ENCODE measurements around a stretch of chr2.

DNA sequence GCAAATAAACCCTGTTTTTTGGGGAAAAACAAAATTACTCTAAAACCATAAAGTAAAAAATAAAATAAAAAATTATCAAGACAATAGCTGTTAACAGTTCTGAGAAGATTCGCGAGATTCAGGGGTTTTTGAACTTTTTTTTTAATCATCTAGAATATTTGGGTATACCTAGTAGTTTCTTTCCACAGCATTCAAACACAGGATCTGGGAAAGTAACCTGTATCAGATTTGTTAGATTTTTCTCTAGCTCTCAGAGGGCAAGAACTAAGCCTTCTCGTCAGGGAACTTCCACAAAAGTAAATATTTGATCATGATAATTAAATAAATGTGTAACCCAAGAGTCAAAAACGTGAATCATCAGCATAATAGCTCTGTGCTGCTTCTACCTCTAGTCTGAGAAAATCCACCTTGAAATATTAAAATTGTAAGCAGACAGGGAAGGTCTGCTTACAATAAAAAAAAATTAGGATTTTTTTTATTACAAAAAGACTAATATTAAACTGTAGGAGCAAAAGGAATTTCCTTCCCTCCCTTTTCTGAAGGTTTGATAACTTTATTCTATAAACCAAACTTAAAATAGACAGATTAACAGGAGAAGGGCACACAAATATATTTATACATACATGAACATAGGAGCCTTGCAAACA is 225.7 kb upstream of the SPOPL start:
- PRO-cap: no peak

DNA sequence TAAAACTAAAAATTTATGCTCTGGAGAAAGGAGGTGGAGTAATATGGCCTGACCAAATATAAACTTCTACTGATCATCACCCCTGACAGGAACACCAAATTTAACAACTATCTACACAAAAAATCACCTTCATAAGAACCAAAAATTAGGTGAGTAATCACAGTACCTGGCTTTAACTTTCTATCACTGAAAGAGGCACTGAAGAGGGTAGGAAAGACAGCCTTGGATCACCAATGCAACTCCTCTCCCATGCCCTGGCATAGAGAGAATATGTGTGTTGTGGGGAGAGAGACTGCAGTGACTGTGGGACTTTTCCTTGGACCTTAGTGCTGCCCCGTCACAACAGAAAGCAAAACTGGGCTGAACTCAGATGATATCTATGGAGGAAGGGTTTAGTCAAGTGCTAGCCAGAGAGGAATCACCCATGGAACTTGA is 106.1 kb upstream of the SPOPL start:
- PRO-cap: no peak

- PRO-cap: no peak
Observed at GRCh38 chr2:142880126-142880615, 2.7 kb downstream of the KYNU start.

- PRO-cap: no peak
Observed at GRCh38 chr2:142930994-142931425, 53.5 kb downstream of the KYNU start.

DNA sequence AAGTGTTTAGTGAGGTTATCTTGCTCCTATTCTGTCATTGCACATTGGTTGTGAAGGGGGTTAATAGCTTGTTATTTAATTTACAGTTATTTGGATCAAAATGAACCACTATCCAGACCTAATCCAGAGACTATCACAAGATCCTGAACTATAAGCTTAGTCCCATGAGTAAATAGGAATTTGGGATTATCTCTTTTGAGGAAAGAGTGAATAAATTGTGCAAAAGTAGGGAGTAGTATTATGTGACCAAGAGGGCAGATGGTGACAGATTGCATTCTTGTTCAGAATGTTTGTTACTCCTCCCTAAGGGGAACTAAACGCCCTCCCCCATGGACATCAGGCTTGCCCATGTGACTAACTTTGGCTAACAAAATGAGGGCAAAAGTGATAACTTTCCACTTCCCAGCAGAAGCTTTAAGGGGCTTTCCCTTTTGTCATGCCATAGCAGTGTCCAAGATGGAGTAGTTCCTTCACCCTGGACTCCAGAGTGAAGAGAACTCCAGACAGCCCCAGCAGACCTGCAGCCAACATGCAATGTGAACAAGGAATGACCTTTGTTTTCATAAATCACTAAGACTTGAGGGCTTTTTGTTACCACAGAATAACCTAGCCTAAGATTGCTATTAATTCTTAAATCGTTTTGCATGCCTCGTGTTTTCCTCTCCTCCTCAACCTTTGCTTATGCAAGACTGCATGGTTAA is 24.0 kb upstream of the GTDC1 start:
- PRO-cap: no peak

GRCh38 chr2:144358704-144359442 is 26.6 kb upstream of the GTDC1 start:
- PRO-cap: no peak

- PRO-cap: no peak
Observed at GRCh38 chr2:144389096-144390209, 57.1 kb upstream of the GTDC1 start.

DNA sequence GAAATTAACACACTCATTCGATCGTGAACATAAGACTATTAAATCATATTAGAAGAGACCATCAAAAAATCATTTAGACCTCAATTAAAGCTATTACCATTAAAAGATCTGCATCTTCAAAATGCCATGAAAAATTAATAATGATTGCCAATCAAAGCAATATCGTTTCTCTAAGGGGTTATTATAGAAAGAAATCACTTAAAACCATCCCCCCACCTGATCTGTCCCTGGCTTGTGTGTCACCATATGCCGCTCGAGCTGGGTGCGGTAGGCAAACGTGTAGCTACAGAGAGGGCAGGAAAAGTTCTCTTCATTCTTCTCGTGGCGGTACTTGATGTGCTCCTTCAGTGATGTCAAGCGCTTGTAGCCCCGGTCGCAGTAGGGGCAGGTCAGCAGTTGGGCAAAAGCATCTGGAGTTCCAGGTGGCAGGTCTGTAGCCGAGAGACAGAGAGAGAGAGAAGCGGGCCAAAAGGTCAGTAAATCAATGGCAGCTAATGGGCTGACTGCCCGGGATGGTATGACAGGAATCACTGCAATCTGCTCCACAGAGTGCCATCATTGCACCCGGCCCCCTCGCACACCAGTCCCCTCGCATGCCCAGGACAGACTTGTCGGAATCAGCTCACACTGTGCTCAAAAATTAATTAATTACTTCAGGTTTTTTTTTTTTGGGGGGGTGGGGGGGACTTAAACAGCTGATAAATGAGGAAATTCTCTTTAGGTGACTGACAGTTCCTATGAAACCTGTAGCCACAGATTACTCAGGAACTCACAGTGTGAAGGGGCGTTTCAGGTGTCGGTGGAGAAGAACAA is 71.6 kb upstream of the GTDC1 start:
- PRO-cap: no peak

GRCh38 chr2:144429494-144430222 is 90.3 kb downstream of the ZEB2 start:
- PRO-cap: no peak

DNA sequence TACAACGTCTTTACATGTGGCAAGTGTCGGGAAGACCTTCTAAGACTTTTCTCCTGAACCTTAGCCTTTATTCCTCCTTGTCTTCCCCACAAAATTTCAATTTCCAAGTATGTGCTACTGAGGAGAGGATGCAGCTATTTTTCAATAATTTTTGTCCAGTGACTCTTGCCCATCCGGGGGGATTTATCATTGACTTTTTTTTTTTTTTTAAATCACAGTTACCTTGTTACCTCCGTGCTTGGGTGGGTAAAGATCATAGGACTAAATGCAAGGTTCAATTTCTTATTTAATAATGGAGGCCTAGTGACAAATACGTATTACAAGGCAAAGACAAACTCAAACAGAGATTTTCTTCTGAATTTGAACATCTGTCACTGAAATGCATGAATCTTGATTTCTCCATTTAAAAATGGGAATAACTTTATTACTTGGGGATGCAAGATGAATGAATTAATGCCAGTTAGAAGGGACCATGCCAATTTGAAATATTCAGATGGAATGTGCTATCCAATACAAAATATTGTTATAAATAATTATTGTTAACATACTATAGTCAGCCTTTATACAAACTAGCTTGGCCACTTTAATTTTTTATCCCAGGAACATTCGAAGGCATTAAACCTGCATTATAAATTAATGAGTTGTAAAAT is 84.1 kb downstream of the ZEB2 start:
- PRO-cap: no peak

- PRO-cap: no peak
Observed at GRCh38 chr2:144444702-144445214, 75.2 kb downstream of the ZEB2 start.

GRCh38 chr2:144479141-144480088 is 40.5 kb downstream of the ZEB2 start:
- PRO-cap: no peak

DNA sequence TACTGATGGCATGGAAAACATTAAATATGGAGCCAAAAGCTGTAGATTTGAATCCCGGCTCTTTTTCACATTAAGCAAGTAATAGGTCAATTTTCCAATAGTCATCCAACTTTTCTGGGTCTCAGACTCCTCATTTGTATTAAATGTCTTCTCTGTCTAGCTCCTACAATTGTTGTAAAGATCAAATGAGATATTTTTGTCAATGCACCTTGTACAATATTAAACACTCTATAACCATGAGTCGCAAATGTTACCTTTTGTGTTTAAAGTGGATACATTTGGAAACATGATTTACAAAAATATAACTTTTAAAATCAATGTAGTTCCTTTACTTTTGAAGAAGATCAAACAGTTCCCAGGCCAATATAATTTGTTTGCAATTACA is 36.7 kb downstream of the ZEB2 start:
- PRO-cap: no peak

DNA sequence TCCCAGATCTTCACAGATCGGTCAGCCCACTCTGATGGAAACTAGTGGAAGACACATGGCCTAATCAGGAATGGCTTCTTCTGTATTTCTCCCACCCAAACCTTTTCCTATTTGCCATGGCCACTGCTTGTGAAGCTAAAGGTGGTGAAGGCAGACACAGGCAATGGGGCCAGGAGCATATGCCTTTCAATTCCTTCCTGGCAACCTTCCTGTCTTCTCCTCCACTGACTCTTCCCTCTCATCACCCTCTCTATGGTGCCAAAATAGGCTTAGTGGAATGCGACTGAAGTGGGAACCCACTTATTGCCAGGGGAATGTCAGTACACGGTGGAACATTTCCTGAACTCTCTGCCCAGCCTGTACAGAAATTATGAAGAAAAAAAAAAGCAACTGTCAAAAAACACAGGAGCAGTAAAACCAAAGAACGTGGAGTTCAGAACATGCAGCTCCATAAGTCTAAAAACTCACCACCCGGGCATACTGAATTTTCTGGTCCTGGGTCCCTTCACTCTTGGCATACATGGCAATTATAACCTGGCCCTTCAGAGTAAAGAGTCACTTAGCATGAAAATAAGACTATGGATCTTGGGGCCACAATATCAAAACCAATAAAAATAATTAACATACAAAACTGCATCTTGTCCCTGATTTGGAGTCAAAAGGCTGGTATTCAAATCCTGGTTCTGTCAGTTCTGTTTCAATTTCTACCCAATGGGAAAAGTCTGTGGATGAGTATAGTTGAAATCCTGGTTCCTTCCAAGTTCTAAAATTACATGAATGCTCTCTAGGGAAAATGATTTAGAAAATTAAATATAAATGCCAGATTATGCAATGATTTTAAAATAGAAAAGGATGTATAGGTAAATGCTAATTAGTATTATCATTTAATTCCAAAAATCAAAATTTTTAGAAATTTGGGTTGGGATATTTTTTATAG is 35.2 kb downstream of the ZEB2 start:
- PRO-cap: no peak

DNA sequence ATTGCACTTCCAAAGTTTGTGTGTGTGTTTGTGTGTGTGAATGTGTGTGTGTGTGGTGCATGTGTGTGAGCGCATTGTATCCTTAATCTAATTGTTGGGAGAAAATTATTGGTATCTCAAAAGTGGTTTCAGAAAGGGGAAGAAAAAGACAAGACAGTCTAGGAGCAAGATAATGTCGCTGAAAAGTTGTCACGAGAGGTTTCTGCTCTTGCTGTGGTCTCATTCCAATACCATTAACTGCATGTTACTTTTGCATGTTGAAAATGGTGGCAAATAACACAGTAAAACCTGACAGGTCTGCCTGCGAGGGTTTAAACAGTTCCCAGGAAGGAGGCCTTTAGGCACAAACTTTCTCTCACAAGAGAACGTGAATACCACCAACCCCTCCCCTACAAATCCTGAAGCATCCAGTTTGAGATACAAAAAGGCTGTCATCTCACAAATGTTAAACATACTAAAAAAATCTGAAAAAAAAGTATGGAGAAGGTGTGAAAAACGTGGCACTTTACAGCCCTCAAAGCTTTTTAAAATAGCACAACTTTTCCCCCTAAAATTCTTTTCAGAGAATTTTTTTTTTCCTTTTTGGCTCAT is 10.2 kb downstream of the ZEB2 start:
- PRO-cap: no peak

DNA sequence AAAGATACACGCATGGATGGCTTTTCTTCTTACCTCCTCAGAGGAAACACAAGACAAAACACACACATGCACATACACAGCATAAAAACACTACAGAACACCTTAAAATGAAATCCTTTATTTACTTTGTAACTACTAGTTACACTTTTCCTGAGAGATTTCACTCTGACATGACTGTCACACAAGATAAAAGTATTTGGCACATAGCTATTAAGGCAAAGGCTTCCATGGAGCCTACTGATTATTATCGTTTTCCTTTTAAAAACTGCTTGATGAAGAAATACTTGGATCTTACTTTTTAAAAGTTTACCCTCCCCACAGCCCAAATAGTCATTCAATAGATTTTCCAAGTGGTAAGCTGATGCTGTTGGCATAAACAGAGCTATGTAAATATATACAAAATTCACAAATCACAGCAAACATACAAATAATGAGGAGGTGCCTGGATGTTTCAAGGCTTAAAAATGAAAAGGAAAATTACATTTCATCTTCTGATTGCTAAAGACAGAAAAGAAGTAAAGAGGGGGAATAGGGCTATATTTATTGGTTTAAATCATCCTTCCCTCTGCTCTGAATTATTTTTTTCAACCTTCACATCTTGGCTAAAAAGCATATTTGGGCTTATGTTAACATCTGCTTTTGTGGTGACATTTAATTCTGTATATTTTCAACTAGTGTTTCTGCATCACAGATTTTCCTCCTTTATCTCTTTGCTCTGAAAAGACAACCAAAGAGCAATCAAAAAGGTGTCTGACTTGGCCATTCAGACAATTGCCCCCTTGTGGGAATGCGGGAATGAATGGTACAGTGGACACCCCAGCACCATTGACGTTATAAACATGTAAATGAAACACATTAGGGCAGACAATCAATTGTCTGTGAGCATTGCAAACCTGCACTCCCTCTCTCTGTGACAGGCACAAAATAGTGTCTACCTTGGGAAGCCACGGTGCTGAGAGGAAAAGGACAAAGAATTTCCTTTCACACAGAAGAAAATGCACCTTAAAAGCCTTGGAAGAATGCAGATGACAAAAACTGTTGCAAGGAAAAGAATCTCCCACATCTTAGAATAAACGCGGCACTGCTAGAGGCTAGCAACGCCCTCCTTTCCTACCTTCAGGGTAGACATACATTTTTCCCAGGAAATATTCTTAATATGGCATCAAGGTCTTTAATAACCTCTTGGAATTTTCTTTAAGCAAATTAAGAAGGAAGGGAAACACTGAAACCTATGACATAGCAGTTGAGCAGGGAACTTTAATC is 8.2 kb downstream of the ZEB2 start:
- PRO-cap: no peak

DNA sequence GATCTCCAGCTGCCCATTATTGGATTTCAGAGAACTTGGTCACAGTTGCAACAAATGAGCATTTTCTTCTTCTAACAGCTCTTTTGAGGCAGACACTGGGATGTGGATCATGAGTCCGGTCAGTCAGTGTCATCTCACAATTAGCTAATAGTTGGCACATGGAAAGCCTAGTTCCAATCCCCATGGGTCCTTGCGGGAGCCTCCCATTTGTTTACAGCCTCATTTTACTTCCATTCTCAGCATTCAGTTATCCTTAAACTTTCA is 546.9 kb upstream of the ZEB2 start:
- PRO-cap: unidirectional peak, minus-strand start at position 136 of the sequence

GRCh38 chr2:147852376-147852919 is 7.6 kb downstream of the ACVR2A start:
- PRO-cap: no peak

GRCh38 chr2:148020211-148020553 is 355 bp downstream of the ORC4 start:
- PRO-cap: no peak

GRCh38 chr2:148022797-148023368 is 2.0 kb downstream of the MBD5 start:
- PRO-cap: no peak

Measured in anterior vena cava (tissue), 1 donor.